Zone of skin (tissue), 1 donor: Measurements from ENCODE around the gene CCDC7.

DNA sequence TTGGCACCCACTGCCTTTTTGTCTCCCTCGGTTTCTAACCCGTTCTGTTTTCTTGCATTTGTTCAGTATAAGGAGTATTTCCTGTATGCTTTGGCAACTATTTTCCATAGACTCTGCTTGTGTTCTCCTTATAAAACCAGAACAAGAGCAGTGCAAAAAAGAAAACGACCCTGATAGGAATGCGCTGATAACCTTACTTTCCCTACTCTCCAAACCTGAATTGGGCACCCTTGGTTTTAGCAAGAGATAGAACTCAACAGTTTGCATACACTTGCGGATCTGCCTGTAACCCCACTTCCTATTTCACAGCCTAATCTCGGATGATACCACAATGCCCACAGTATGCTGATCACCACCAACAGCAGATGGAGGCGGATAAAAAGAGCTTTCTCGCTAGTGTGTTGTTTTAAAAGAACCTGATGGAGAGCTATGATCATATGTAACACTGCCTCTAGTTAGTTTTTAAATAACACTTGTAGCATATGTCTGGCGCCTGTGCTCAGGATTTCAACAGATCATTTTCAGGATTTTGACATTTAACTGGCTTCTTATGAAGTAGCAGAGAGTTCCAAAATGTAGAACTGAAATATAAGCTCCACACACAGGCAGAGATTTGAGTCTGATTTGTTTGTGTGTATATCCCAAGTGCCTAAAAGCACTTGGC, 1.7 kb upstream of the ARHGAP12 start:
- RRBS = no CpG with 5 or more reads among the region's 9 CpGs

GRCh38 chr10:31947651-31948042, 19.0 kb upstream of the ARHGAP12 start:
- RRBS = no CpG with 5 or more reads among the region's 7 CpGs

DNA sequence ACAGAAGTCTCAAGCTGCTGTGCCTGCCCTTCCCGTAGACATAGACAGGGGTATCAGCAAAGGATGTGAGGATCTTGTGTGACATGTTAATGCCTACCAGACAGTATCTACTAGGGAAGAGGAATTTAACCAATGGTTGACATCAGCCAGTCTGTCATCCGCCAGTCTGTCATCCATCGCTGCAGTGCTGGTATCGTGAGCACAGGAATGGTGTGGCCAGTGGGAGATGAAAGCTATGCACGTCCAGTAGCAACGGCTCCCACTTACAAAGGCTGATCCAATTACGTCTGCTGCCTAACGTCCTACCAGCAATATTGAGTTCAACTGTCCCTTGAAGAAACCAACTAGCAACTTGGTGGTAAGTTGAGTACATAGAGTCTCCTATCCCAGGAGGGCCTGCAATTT, 50.9 kb downstream of the KIF5B start:
- RRBS = no CpG with 5 or more reads among the region's 8 CpGs

GRCh38 chr10:32028213-32029033, 27.8 kb downstream of the KIF5B start:
- RRBS = no CpG with 5 or more reads among the region's 9 CpGs

DNA sequence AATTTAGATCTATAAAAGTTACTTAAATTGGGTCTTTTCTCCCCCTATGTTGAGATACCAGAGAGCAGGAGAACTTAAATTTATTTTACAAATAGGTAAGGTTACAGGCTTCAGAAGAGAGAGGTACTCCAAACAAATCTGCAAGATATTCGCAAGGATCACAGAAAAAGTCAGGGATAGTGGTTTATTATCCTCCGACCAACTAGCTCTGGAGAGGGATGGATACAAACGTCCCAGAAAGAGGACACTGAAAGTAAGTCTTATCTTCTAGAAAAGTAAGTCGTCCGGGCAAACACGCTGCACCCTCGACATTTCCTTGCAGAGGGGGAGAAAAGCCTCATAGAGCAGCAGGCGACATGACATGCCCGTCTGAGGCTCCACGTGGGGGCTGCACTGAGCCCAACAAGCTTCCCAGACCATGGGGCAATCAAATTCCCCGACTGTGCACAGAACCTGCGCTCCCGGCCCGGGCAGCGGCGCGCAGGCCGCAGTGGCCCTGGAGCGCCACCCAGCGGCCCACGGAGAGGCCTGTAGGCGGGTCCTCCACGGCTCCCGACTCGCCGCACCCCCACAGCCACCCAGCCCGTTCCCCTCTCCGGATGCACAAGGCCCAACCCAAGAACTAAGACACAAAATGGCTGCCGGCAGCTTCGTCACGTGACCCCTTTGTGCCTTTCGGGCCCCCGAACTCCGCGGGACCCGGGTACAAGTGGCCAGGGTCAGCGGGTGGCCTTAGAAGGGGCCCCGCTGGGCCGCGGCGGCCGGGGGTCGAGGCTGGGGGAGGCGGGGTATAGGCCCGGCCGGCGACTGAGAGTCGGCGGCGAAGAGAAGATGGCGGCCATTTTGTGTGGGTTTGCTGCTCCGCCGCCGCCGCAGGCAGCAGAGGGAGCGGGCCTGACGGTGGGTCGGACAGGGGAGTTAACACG, 861 bp downstream of the EPC1 start:
- RRBS = under 1% methylated on average over 23 of the region's 59 CpGs

- RRBS = no CpG with 5 or more reads among the region's 5 CpGs
Observed at GRCh38 chr10:32366064-32366523, 19.1 kb upstream of the EPC1 start.

- RRBS = 1% methylated on average over 21 of the region's 58 CpGs
Observed at GRCh38 chr10:32445484-32446575, at the start of gene CCDC7. TSS of gene CCDC7 (plus strand) at chr10:32446140.

DNA sequence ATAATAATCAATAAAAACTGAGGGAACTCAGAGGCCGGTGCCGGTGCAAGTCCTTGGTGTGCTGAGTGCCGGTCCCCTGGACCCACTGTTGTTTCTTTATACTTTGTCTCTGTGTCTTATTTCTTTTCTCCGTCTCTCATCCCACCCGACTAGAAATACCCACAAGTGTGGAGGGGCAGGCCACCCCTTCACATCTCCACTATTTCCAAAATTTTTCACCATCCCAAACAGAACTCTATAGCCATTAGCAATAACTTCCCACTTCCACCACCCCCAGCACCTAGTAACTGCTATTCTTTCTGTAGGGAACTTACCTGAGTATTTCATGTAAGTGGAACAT, 62.8 kb downstream of the ITGB1 start:
- RRBS = no CpG with 5 or more reads among the region's 5 CpGs

DNA sequence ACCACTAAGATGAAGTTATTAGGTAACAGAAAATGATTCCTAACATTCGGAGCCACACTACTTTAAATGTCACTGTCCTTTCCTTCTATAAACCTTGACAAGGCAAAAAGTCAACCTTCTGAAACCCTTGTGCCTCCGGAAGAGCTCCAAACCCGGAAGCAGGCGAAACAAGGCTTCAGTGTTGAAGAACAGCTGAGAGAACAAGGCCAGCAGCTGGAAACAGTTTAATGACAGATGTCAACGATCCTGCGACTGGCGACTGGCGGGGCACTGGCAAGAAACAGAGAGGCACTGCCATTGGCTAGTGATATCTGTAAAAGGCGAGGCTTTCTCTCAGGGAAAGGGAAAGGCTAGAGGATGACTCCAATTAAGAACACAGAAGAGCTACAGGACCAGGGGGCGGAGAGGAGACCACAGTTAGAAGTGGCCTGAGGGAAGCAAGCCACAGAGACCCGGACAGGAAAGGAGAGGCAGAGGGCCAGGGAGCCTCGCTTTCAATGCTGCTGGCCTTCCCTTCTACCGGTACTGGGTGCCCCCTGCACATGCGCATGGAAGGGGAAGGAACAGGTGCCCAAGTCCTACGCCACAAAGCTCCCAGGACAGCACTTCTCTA, 19.5 kb downstream of the ITGB1 start:
- RRBS = 32% methylated on average over 3 of the region's 15 CpGs

GRCh38 chr10:32972350-32972867, 14.4 kb upstream of the ITGB1 start:
- RRBS = no CpG with 5 or more reads among the region's 4 CpGs

DNA sequence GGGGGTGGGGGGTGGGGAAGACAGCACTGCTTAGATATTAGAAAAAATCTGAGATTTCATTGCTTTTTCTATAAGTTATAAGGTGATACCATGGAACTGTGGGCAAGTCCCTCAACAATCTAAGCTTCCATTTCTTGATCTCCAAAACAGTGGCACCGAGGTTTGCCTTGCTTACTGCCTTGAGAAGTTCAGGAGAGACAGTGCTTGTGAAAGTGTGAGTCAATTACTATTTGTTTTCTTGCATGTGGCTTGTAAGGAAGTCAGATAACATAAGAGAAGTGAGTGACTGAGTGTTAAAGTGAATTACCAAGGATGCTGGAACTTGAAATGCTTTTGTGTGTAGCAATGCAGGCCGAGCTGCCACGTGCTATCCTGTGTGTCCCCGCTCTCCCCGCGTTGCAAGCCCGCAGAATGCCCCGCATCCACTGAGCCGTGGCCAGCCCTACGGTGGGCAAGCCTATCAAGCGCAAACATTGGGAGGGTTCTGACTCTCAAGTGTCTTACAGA, 157.6 kb upstream of the ITGB1 start:
- RRBS = no CpG with 5 or more reads among the region's 11 CpGs

DNA sequence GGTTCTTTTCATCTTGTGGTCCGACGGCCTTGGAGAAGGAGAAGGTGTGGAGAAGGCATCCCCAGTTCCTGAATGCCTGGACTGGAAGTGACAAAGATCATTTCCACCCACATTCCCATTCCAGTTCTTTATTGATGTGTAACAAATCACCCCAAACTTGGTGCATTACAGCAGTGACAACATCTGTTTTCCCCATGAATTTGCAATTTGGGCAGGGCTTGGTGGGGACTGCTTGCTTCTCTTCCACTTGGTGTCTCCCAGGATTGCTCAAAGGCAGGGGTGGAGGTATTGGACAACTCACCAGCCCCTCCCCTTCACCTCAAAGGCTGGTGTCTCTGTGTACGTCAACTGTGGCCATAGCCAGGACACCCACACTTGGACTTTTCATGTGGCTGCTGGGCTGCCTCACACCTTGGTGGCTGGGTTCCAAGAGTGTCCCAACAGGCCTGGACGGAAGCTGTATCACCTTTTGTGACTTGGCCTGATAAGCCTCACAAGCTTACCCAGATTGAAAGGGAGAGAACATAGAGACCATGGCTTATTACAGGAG, 187.4 kb upstream of the ITGB1 start:
- RRBS = no CpG with 5 or more reads among the region's 4 CpGs

DNA sequence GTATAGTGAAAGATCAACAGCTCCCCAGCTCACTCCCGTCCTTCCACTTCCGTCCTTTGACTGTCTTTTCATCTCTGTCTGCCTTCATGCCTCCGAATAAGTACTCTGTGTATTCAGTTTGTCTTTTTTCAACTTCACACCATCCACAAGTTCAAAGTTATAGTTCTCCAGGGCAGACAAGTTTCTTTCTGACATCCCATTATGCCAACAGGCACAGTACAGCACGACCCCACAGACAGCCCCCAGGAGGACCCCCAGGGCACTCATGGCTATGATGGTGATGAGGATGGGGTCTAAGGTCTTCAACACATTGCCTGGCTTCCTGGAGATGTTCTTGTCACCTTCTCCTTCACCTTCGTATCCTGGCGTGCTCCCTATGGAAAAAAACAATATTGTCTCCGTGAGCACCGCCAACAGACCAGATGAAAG, 154.5 kb downstream of the NRP1 start:
- RRBS = no CpG with 5 or more reads among the region's 8 CpGs

- RRBS = no CpG with 5 or more reads among the region's 9 CpGs
Observed at GRCh38 chr10:33193369-33193883, 141.0 kb downstream of the NRP1 start.

DNA sequence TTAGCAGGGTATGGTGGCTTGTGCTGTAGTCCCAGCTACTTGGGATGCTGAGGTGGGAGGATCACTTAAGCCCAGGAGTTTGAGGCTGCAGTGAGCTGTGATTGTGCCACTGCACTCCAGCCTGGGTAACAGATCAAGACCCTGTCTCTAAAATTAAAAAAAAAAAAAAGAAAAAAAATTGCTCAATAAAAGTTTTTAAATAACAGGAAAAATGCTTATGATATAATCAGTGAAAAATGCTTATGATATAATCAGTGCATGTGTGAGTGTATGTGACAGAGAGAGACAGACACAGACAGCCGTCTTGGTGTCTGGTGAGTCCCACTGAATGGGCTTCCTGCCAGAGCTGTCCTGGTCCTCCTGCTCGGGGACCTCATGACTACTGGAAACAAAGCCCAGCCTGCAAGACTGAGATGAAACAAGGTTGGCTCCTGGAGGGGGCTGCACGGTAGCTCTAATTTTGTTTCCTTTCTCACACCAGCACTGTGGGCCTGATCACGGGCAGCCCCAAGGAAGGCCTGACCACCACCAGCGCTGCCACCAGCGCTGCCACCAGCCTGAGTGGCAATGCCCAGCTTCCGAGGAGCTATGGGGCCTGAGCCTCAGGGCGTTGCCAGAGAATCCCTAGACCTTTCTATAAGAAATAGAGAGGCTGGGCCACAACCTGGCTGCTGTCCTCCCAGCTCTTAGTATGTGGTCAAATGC, 57.4 kb downstream of the NRP1 start:
- RRBS = no CpG with 5 or more reads among the region's 8 CpGs

DNA sequence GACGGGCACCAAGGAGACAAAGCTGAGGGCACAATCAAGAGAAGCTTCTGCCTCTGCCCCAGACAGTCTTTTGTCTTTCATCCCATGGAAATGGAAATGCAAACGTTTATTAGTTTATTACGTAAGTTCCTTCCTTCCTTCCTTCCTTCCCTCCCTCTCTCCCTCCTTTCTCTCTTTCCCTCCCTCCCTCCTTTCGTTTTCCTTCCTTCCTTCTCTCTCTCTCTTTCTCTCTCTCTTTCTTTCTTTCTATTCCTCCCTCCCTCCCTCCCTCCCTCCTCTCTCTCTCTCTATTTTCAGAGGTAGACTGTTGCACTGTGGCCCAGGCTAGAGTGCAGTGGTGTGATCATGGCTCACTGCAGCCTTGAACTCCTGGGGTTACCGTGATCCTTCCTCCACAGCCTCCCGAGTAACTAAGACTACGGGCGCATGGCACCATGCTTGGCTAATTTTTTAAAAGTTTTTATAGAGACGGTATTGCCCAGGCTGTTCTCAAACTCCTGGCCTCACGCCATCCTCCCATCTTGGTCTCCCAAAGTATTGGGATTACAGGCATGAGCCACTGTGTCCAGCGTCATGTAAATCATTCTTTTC, 20.6 kb downstream of the NRP1 start:
- RRBS = no CpG with 5 or more reads among the region's 11 CpGs

GRCh38 chr10:33332849-33333254, 1.6 kb downstream of the NRP1 start:
- RRBS = no CpG with 5 or more reads among the region's 1 CpG

GRCh38 chr10:34538443-34538902, 276.6 kb downstream of the PARD3 start:
- RRBS = 72% methylated on average over 5 of the region's 9 CpGs

DNA sequence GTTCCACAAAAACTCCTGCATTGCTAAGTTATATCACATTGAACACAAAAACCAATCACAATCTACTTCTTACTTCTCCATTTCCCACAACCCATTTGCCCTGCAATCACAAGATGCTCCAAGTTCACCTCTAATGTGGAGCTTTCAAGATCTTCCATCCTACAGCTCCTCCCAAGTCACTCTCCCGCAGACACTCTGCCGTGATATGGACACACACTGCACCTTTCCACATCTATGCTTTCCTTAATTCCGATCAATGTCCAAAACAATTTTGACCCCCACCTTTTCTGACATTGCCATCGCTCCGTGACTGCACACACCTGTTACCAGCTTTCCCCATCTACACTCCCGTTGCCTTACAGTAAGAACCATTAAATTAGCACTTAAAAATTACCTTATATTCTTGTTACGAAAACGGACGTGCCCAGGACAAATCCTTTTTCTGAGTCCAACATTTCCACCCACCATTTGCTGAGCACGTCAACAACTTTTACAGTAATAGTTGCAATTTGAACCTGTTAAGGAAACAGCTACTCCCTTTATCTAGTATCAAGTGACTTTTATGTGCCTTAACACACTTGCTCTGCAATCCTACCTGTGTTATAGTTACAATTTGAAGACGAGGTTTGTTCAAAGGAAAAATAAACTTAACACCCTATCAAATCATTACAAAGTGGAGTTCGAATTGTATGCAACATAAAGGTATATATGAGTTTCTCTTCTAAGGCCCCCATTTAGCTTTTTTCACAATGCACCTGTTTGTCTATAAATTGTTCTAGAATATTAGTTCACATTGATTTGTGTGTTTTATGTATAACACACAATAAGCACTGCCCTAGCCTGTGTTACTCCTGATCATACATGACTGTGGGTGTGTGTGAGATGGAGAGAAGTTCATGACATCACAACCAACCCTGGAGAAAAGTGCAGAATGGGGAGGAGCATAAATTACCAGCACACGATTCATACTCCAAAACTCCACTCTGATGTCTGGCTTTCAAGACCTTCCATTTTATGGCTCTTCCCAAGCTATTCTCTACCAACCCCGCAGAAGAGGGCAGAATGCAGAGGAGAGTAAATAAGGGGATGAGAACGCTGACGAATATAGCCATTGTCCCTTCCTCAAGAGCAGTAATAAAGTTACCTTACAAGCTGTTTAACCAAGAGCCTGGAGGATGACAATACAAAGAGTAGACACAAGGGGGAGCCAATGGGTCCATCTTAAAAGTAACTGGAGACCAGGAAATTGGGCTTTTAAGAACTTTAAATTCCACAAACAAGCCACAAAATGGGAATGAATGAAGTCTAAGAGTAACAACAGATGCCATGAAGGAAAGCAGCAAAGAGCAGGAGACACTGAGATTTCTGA, 160.1 kb downstream of the PARD3 start:
- RRBS = no CpG with 5 or more reads among the region's 16 CpGs